ENCODE measurements around a stretch of chr9.

DNA sequence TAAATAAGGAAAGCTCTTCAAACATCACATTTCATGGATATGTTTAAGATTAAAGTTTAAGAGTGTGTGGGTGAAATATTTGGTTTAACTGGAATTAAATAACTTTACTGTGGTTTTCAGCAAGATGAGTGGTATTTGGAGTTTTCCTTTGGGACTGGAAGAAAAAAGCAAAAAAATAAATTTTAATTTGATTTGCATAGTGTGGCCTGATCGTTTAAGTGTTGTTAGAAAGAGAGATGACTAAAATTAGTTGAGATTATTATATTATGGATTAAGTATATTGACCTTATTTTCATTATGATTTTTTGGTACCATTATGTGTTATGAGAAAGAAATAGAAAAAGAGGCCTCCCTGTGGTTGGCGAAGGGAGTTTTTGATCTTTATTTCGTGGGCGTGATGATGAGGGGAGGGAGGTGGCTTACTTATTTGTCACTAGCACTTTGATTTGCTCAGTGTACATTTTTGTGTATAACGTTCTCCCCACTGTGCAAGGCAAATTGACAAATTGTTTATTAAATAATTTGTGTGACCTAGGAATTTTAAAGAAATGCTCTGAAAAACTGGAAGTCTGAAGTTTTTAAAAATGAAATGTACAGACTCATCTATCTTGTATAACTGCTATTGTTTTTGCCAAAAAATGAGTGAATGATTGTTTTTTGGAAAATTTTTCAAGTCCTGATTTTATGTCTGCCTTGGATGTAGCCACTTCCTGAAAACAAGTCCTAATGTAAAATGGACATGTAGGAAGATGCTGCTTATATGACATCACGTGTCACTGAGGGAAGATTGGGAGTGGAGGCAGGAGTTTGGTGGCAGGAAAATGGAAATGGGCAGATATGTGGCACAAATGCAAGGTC, 2.9 kb downstream of the DAPK1 start:
- PRO-cap, result no peak
- CAGE, long polyA plus RNA, result no peak

DNA sequence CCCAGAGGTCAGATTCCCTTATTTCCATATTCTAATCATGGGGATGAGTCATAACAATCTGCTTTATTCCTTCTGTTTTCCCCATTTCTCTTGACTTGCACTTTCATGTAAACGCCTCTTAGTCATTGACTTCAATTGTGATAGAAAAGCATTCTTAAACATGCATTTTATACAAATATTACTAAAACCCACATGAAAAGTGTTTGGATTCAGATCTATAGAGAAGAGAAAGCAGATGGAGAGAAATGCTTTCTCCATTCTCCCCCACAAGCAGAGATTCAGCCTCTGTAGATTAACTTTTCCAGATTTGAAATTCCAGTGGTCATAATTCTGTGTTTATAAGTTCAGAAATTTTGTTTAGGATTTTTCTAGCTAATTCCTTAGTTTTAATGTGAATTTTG, 81.1 kb upstream of the CTSL start:
- PRO-cap, result no peak
- CAGE, long polyA plus RNA, result no peak

GRCh38 chr9:87711743-87712217, 14.1 kb upstream of the CTSL start:
- PRO-cap, result no peak
- CAGE, long polyA plus RNA, result no peak

- PRO-cap, result no peak
- CAGE, long polyA plus RNA, result no peak
Observed at GRCh38 chr9:87730247-87730667, 4.3 kb downstream of the CTSL start.

DNA sequence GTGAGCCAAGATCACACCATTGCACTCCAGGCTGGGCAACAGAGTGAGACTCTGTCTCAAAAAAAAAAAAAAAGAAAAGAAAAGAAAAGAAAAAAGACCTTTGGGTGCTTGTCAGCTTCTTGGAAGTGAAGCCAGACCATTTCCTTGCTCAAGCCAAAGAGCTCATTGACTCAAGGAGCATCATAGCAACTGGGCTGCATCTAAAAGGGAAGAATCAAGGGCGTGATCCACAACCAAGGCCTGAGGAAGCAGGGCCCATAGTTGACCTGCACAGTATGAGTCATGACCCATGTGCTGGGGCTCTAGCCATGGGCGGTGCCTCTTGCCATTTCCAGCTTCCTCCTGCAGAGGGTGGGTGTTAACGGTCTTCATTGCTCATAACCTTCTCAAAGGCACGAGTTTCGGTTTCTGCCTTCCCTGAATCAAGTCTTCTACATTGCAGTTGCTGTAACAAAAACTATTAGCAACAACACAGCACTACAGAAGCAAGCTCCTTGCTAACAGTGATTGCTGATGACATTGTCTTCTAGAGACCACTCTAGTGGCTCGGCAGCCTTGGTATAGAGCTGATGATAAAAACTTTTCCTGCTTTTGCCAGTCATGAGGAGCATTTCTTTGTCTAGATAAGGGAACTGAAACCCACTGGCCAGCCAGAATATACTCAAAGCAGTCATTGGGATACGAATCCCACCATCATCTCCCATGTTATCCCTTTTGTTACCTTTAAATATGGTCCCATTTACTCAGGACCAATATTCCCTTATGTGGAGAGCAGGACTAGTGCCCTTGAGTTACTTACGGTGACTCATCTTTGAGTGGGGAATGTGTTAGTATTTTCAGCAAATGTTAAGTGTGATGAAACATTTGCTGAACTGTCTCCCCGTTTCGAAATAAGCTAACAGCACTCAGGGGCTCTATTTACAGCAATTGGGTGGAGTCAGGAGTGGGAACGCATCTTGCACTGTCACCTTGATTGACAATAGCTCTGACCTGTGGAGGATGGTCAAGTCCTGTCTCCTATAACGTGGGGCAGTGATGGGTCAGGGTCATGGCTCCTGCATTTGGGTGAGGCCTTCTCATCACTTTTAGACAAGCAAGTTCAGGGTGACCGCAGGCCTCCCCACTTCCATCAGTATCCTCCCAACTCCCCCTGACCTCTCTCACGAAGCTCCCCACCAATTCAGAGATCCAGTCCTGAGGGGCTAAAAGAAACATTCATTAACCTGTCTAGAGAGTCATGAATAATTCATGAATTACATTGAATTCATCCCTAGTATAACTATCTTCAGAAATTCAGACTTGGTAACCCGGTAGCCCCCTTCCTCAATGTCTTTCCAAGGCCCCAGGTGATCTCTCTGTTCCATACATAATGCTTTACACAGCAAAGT, 67.2 kb downstream of the CTSL start:
- PRO-cap, result no peak
- CAGE, long polyA plus RNA, result no peak

- PRO-cap, result no peak
- CAGE, long polyA plus RNA, result no peak
Observed at GRCh38 chr9:87934510-87934837, 21.5 kb upstream of the ENSG00000283205 start.

GRCh38 chr9:87939467-87939906, 16.5 kb upstream of the ENSG00000283205 start:
- PRO-cap, result no peak
- CAGE, long polyA plus RNA, result no peak

GRCh38 chr9:88090338-88090610, 48.0 kb downstream of the SPATA31C2 start:
- PRO-cap, result no peak
- CAGE, long polyA plus RNA, result no peak

DNA sequence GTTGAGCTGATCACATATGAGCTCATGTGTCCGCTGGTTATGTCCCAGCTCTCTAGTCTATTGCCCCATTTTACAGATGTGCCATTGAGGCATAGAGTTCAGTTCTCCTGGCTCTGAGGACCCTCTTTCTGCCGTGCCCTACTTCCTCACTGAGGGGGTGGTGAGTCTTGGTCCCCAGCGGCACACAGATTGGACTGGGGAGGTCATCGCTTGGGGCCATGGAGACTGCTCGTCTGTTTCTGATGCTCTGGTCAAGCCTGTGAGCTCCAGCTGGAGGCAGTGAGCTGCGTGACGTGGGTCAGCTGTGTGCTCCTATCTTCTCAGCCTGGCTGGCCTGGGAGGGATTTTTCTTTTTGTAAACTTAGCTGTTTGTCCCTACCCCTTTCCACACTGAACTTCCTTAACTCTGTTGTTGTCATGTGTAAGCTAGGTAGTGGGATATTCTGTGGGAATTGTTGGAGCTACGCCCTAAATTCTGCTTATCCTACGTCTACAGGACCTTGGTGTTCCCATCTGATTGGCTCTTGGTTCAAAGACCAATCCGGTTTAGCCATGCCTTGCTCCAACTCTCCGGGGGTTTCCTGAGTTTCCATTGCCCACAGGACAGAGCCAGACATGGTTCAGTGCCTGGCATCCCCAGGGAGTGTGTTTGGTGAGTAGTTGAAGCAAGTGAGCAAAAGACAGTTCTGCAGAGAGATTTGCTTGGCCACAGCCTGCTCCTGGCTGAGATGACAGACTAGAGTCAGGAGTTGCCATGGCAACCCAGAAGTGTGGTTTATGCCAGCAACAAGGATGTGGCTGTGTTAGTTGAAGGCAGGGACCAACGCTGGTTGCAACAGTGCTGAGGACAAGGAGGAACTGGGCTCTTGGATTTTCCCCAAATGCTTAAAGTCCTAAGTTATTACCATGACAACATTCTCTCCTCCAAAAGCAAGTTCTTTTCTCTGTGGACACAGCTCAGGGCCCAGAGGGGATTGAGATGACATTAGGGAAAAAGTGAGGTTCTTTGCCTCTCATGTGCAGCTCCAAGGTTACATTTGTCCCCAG, 2.5 kb downstream of the NXNL2 start:
- PRO-cap, result no peak
- CAGE, long polyA plus RNA, result no peak

GRCh38 chr9:88574955-88575268, 39.9 kb downstream of the NXNL2 start:
- PRO-cap, result no peak
- CAGE, long polyA plus RNA, result no peak

DNA sequence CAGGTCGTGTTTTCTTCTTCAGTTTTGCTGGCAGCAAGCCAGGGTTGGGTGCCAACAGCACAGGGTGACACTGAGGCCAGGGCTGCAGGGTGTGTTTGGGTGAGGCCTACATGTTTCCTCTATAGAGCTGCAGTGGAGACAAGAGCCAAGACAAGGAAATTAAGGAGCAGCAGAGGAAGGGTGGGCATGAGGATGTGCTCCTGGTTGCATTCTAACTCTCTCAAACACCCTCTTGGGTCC, 52.3 kb downstream of the NXNL2 start:
- PRO-cap, result no peak
- CAGE, long polyA plus RNA, result no peak

DNA sequence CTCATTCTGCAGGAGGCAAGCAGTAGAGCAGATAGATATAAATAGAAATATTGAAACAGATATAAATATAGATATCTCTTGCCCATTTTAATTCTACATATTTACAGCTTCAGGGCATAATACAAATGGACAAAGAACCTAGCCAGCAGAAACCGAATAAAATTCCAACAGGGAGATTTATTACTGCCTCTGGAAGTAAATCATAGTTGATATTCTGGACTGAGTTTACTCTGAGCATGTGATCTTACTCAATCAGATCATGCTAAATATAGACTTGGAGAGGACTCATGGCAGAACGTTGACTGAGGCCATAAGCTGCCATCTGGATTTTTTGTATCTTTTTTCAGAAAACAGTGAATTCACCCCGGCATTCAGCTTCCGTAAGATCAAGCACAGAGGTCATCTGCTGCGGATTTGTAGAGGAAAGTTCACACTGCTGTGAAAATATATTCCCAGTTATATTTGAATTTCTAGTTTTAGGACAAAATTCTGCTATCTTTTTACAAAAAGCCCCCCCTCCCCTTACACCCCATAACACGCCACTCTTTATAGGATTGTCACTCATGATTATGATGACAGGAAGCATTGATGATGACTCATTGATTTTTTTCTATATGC, 70.5 kb downstream of the NXNL2 start:
- PRO-cap, result no peak
- CAGE, long polyA plus RNA, result no peak

GRCh38 chr9:88777765-88778372, 213.4 kb upstream of the S1PR3 start:
- PRO-cap, result no peak
- CAGE, long polyA plus RNA, result no peak

GRCh38 chr9:88805219-88805638, 186.0 kb upstream of the S1PR3 start:
- PRO-cap, result no peak
- CAGE, long polyA plus RNA, result no peak

GRCh38 chr9:88828053-88828563, 163.2 kb upstream of the S1PR3 start:
- PRO-cap, result no peak
- CAGE, long polyA plus RNA, result no peak

- PRO-cap, result no peak
- CAGE, long polyA plus RNA, result no peak
Observed at GRCh38 chr9:88995672-88996335, 4.5 kb downstream of the S1PR3 start.

DNA sequence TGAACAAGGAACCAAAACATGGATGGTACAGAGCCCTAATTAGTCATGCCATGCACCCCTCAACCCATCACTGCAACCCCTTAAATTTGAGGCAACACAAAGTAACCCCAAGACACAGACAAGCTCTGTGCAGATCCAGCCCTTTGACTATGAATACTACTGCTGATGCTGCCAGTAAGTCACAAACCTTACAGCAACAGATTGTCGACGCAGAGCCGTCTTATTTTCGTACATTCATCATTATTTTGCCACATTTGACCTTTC, 2.6 kb downstream of the SHC3 start:
- PRO-cap, result no peak
- CAGE, long polyA plus RNA, result no peak

DNA sequence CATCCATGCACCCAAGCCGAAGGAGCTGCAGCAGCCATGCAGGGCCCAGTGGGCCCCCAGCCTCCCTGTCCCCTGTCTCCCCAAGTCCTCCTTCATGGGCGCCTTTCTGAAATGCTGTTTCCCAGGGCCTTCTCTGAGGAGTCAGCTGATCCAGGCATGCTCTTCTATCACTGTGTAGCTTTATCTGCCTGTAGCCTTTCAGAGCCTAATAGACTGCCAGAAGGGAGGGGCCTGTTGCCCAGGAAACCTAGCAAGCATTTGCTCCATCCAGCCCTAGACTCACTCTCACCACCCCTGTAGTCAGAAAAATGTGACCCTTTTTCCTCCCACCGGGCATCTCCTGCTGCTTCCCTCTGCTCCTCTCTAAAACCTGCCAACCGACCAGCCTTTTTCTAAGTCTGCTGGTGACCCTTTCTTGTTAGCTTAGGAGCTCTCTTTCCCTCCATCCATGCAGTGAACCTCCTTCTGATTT, 47.6 kb upstream of the SHC3 start:
- PRO-cap, result no peak
- CAGE, long polyA plus RNA, result no peak

DNA sequence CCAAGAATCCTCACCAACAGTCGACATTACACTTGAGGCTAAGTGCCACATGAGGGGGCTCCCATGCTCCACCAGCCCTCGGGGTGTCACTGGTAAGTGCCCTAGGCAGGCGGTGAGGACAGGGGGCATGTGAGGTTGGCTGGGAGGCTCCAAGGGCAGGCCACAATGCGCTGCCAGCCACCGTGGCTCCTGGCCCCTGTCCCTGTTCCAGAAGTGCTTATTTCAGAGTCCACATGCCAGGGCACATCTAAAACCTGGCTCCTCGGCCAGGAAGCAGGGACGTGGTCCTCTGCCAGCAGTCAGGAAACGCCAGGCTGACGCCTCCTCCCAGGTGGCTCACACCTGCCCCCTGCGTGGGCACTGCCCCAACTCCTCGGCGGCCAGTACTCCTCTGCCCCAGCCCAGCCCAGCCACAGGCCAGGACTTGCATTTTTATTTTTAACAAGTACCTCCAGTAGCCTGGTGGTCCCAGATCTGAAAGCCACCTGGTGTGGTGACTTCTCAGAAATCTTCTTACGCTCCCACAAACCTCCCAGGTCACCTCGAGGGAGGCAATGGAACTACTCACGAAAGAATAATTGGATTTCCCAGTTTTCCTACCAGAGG, 68.5 kb downstream of the SECISBP2 start:
- PRO-cap, result no peak
- CAGE, long polyA plus RNA, result no peak

DNA sequence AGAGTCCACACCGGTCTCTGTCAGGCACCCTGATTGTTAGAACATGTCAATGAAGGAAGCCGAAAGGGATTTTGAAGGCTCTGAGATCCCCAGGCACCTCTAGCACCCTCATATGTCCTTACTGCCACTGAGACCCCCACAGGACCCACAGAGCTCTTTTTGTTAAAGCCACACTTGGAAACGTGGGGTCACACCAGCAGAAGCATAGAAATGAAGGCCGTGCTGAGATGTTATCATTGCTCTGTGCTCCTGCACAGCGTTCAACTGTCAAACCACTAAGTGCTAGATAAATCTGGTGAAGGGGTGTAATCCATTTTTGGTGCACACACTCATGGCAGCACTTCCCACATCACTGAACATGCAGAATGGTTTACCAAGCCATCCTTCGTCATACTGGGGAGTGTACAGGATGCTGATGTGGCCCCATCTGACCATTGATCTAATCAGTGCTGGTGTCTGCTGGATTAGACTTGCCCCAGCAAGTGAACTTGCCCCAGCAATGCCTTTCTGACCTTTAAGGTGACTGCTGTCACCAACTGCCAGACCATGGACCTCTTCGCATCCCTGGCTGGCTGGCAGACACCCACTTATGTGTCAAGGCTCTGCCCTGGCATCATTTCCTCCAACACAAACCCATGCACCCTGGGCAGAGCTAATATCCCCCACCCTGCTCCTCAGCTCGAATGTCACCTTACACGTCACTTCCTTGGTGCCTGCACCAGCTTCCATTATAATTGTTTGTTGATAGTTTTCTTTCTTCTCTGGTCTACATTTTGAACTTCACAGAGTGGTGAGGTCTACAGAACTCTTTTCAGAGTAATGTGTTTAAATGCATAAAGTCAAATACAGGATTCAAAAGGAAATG, 4.2 kb upstream of the SEMA4D start:
- PRO-cap, result no peak
- CAGE, long polyA plus RNA, result no peak